T-cell (primary cell): ENCODE measurements around a stretch of chr4.

GRCh38 chr4:163493966-163494342 is 536 bp upstream of the TMA16 start:
- PRO-cap, 7 experiments: peak in 2 of 7 experiments; most common plus-strand start chr4:163494254 (in 2)

- PRO-cap, 7 experiments: no peak in any of the 7 experiments
Observed at GRCh38 chr4:163611121-163611530, 116.6 kb downstream of the TMA16 start.

- PRO-cap, 7 experiments: peak in 7 of 7 experiments; most common plus-strand start chr4:164956970 (in 7); most common minus-strand start chr4:164956837 (in 3)
Observed at GRCh38 chr4:164956517-164957589, 20.6 kb downstream of the TRIM61 start.

- PRO-cap, 7 experiments: no peak in any of the 7 experiments
Observed at GRCh38 chr4:165238346-165238972, 31.1 kb downstream of the KLHL2 start.

DNA sequence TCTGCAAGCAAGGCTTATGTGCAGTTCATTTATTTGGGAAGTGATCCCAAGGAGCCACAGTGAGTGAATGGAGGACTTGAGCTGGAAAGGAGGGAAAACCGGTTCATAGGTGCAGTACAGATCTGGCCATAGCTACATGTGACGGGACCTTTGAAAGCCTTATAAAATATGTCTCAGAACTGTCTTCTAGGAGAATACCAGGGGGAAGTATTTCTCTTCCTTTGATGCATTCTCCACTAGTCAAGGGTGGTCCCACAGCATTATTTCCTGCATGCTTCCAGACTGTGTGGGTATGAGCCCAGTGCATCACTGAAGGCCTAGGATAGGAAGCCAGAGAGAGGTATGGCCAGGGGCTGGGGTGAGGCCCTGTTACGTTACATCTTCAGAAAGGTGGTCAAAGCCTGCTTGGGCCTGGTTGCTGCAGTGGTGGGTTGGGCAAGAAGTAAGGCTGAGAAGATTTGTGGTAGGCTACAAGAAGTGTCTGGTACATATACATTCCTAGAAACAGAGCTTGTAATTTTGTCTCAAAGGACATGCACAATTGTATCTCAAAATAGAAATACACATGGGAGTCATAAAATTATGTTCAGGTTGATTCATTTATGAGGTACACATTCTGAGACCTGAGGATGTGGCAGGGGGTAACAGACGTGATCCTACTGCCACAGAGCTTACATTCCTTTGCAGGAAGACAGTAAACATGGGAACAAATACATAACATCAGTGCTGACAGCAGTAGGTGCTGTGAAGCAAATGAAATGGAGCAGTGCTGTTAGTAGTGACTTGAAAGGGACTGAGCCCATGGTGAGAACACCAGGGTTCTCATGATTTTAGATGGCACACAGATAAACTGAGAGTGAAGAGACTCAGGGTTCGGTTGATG is 22.1 kb downstream of the GK3 start:
- PRO-cap, 7 experiments: no peak in any of the 7 experiments

GRCh38 chr4:165484148-165484665 is 105.4 kb downstream of the CPE start:
- PRO-cap, 7 experiments: no peak in any of the 7 experiments

- PRO-cap, 7 experiments: no peak in any of the 7 experiments
Observed at GRCh38 chr4:166522123-166522354, 649.0 kb downstream of the TLL1 start.

- PRO-cap, 7 experiments: no peak in any of the 7 experiments
Observed at GRCh38 chr4:168633457-168633959, 136.7 kb downstream of the PALLD start.

- PRO-cap, 7 experiments: no peak in any of the 7 experiments
Observed at GRCh38 chr4:168831561-168832657, 178.1 kb downstream of the CBR4 start.

- PRO-cap, 7 experiments: no peak in any of the 7 experiments
Observed at GRCh38 chr4:169069947-169070768, 60.1 kb upstream of the CBR4 start.

DNA sequence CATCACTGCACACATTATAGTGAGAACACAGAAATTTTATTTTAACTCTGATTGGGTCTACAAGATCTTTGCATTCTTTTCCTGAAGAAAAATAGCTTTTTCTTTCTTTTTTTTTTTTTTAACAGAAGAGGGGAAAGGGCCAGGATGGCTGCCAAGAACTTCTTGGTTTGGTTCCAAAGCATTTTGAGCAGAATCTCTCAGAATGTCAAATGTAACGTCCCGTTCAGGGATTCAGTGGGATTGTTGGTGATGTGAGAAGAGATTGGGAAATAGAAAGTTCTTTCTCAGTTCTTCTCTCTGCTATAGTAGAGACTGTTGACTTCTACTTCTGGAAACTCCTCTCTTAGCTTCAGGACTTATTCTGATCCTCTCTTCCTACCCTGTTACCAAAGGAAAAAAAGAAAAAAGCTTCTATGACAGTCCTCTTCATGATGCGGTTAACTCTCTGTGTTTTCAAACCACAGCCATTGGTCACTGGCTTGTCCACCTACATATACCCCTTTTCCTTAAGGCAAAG is 71.0 kb upstream of the CBR4 start:
- PRO-cap, 7 experiments: no peak in any of the 7 experiments

DNA sequence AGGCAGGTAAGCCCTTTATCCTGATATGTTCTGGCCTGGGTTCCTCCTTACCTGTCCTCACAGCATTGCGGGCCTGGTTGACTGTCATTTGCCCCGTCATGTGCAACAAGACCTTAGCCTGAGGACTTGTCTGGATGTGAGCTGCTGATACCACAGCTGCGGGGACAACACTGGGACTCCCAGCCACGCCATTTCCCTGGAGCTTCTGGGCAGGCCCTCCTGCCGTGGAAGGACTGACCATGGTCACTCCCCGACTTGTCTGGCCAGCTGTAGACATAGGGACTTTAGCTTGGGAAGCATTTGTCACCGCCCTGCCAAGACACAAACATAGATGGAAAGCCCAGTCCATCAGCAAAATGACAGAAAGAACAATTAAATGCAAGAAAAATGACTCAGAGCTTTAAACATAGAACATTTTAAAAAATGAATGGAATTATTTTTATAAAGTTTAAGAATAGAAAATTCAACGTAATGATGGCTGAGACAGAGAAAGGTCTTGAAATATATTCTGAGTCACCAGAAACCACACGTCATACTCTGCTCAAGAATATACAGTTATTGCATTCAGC is 107.5 kb upstream of the CBR4 start:
- PRO-cap, 7 experiments: no peak in any of the 7 experiments

DNA sequence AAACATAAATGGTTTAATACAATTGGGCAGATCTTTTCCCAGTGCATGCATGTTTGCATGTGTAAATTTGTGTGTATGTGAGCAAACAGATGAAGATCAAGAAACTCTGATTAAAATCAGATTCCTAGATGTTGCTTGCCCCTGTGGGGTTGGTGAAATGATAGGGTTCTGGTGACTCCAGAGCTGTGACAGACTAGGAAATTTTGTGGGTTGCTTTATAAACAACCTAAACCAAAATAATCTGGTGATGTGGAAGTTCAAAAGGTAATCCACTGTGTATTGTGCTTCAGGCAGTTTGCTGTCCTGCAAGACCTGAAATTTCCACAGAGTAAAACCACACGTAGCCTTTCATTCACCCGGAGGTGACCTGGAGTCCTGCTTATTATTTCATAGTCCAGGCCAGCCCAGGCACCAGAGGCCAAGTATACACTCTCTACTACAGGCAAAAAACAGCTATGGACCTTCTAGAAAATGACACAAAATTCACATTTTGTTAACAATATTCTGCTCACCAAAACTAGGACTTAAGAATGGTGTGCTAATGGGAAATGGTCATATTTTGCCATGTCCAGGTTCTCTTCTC is 114.6 kb upstream of the CBR4 start:
- PRO-cap, 7 experiments: no peak in any of the 7 experiments

GRCh38 chr4:169128739-169129461 is 118.8 kb upstream of the CBR4 start:
- PRO-cap, 7 experiments: no peak in any of the 7 experiments

GRCh38 chr4:169135909-169136590 is 126.0 kb upstream of the CBR4 start:
- PRO-cap, 7 experiments: no peak in any of the 7 experiments

DNA sequence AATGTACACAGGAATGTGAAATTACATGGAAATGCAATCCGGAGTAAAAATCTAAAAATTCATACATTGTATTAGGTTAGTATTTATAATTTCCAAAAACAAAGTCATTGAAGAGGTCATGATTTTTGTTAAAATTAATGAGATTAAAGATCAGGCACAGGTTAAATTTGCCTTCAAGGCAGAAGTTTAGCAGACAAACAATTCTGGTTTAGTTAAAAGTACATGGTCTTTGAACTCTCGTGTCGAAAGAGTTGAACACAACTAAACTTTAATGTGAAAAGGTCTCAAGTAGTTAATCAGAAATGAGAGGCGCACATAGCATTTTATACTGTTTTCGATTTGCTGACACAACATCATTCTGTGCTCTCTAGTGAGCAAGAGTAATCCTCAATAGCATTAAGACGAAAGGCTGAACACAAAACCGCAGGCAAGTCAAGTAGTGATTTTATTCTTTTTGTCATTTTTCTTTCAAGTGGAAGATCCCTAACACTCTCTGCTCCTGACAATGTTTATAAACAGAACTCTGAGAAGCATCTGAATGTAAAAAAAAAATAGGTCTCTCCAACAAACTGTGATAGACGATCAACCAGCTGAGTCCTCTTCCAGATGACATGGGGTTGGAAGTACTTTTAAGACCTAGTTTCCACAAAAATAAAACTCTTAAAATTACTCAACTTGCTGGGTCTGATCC is 49.8 kb downstream of the SH3RF1 start:
- PRO-cap, 7 experiments: no peak in any of the 7 experiments

DNA sequence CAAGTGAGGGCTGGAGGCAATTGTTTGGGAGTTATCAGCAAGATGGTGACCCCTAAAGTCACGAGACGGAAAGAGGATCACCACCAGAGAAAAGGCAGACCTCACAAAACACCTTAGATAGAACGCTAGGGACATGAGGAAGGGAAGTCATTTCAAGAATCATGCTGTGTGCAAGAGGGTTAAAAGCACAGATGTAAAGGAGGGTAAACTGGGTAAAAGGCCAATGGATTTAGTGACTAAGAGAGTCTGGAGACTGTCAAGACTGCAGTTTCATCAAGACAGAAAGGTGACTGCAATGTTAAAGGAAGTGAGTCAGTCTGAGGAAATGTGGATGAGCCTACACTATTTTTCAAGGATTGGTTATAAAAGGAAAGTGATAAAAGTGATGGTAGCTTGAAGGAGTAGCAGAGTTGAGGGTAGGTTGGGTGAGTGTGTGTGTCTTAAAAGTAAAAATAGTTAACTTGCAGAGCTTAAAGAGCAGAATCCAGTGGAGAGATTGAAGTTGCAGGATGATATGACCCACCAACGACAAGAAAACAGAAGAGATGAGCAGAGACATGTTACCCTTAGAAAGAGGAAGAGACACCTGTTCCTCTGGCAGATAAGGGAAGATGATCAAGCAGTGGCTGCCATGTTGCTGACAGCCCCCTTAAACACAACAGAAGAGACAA is 45.3 kb downstream of the SH3RF1 start:
- PRO-cap, 7 experiments: no peak in any of the 7 experiments

GRCh38 chr4:169249577-169250113 is 21.1 kb downstream of the SH3RF1 start:
- PRO-cap, 7 experiments: no peak in any of the 7 experiments

DNA sequence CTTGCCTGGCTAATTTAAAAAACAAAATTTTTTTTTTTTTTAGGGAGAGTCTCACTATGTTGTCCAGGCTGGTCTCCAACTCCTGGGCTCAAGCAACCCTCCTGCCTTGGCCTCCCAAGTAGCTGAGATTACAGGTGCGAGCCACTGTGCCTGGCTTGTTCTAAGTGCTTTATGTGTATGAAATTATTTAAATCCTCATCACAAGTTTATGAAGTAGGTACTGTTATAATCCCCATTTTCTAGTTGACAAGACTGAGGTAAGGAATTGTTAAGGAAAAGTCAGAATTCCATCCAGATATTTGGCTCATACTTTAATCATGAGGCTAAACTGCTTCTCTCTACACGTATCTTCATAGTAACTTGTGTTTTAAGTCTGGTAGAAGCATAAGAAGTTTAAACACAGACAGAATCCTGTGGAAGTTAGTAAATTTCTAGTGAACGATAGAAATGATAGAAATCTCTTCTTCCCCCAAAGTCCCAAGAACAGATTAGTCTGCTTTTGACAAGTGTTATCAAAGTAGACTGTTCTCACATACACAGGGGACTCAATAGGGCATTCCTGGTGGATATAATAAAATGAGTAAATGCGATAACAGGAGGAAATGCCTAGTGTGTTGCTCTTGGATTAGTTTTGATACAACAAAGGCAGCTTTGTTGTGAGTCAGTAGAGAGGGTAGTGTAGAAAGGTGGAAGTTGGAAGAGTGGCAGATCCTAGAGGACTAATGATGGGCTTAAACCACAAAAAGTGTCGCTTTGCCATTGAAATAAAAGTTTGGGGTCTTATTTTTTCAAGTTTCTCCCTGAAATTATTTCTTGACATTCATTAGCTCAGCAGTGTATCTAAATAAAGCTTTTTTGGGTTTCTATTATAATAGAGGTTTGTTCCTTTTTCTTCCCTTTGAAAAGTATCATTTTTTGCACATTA is 43.4 kb downstream of the CLCN3 start:
- PRO-cap, 7 experiments: no peak in any of the 7 experiments

DNA sequence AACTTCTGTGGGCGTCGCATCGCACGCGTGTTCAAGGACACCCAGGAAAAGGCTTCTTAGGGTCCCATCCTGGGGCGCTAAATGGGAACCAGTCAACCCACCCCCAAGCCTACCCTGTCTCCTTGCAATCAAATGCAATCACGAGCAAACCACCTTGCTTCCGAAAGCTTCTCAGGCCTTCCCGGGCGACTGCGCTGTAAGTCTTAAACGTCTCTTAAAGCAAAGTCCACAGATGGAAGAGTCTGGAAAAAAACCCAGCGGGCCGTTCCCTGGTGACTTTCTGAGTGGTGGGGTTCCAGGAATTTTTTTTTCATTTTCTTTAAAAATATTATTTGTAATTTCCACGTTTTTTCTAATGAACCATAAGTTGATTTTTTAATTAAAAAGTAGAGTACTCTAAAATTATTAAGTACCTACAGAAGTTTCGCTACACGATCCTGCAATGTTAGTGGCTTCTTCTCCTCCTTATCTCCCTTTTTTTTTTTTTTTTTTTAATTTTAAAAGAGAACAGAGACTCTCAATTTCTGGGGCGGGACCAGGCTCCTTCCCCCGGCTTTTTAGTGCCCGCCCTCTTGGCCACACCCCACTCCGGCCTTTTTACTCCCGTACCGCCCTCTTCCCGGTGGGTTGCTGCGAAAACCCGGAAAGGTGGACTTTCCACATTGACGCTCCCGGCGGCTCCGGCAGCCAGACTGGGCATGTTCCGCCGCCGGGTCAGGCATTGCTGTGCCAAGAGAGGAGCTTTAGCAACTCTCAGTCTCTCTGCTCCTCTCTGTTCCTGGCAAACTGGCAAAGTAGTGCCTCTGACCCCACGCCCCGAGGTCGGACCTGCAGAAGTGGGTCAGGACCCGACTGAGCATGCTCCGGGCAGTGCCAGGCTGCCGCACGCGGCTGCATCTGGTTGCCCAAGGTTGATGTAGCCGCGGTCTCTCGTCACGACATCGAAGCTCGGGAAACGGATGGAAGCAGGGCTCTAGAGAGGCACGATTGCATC is 849 bp upstream of the MFAP3L start:
- PRO-cap, 7 experiments: no peak in any of the 7 experiments